Iris pigment epithelial cell (primary cell): ENCODE measurements around the gene ADTRP.

DNA sequence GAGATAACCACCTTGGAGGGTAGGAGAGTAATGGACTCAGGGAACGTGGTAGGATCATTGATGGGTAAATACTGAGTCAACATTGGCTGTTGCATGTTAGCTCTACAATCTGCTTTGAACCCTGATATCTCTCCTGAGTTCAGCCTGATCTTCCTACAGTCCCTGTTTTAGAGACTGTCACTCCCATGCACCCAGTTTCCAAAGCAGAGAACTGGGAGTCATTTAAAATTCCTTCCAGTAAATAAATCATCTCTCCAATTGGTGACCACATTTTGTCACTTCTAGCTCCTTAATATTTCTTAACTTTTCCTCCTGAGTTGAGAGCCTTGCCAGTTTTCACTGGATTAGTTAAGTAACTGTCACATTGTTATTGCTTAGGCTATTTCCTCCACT, 139.0 kb upstream of the TMEM170B start:
- RRBS, result no CpG with 5 or more reads among the region's 1 CpG

DNA sequence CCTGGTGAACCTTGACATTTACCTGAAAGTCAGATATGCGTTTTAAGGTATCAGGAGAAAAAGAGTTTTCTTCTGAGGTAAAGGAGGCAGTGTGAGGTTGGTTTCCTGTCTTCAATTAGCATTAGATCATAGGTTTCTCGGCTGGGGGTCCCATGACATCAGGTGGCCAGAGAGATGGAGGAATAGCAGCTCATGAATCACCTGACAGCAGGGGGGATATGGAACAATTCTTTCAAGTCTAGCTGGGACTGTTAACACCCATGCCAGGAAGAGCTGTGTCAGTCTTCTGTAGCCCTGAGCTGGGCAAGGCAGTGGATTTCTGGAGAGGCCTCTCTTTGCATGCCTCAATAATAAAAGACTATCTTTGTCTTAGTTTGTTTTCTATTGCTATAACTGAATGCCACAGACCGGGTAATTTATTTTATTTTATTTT, 107.9 kb upstream of the TMEM170B start:
- RRBS, result no CpG with 5 or more reads among the region's 3 CpGs

DNA sequence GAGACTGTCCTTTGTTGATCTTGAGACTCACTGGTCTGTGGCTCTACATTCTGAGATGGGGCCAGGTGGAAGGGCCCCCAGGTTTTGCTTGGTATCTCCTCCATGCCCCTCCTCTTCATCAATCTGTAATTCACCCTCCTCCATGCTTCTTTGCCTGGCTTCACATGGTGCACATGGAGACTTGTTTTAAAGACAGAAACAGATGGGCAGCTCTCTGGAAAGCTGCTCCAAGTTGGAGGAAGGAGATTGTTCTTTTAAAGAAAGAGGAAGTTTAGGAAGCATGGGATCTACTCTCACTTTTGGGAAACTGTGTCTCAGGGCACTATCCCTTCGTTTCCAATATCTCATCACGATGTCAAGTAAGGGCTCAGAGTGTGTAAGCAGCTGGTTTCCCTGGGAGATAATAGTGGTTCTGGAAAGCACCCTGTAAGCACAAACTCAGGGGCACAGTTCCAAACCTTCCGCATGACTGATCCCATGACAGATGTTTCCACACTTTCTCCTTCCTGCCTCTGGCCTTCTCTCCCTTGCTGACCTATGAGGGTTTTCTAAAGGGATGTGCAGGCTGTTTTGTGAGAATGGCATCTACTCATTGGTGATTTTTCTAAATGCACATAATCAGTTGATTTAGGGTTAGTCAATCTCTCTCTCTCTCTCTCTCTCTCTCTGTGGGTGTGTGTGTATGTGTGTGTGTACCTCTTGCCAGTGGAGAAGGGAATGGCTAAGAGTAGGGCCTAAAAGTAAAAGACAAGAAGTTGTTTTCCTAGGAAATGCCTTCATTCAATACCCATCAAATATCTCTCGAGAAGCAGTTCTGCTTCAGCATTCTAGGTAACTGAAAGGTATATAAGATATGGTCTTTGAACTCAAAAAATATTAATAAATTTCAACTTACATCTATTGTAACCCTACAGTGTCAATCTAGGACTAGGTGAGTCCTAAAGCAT, 33.8 kb downstream of the ADTRP start:
- RRBS, result no CpG with 5 or more reads among the region's 4 CpGs

GRCh38 chr6:11778468-11779051, at the start of gene ADTRP:
TSS of gene ADTRP (minus strand) at chr6:11778803.
- RRBS, result 75% methylated on average over 4 of the region's 11 CpGs

GRCh38 chr6:11785613-11786338, 7.2 kb upstream of the ADTRP start:
- RRBS, result no CpG with 5 or more reads among the region's 11 CpGs

- RRBS, result no CpG with 5 or more reads among the region's 6 CpGs
These were observed 10.5 kb upstream of the HIVEP1 start for GRCh38 chr6:12001624-12002062.

DNA sequence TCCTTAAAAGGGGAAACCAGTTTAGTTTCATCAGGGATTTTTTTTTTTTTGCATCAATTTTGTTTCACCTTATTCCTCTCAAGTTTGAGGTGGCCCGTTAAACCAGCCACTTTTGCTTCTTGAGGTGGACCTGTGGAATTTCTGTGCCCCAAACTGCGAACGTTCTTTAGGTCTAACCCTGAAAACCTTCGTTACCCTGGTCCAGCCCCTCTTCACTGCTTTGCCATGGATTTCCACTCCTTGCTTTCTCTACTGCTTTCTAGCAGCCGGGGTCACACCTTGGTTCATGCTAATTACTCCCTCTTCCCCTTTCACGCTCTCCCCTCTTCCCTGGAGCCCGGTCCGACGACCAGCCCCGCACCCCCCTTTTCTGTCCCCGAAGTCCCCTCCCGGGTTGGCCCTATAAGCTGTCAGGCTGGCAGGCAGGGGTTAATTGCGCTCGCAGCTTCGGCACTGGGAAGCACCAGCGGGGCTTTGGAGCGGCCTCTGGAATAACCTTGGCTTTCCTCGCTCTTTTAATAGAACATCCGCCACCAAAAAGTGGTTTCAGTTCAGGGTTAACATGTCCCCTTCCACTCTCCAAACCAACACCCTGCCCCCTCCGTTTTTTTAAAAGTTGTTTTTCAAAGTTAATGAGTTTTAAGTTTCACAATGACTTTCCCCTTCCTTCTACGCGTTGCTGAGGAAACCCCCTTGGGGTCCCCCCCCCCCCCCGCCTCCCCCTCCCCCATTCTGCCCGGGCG, 1.4 kb upstream of the HIVEP1 start:
- RRBS, result 5% methylated on average over 8 of the region's 25 CpGs

DNA sequence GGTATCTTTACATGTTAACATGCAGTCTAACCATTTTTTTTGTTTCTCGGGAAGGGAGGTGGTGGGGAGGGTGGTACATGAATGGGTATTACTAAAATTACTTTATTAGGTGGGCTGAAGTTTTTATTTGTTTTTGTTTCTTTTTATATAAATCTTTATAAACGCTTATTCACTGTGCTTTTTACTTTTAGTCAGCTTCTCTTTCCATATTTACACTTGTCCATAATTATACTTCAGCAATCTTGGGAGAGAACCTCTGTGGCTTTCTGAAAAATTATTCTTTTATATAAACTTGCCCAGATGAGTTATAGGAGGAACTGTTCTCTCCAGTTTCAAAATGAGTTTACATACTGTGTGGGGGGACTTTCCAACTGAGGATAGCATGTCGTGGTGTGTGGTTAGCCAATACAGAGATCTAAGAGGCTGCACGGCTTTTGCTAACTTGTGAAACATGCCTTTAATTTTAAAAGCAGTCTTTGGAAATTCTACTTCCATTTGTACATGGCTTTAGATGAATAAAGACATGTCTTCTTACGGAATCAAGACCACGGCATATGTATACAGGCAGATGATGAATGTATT, 39.6 kb downstream of the HIVEP1 start:
- RRBS, result no CpG with 5 or more reads among the region's 6 CpGs

GRCh38 chr6:12107410-12108064, 95.4 kb downstream of the HIVEP1 start:
- RRBS, result no CpG with 5 or more reads among the region's 16 CpGs

DNA sequence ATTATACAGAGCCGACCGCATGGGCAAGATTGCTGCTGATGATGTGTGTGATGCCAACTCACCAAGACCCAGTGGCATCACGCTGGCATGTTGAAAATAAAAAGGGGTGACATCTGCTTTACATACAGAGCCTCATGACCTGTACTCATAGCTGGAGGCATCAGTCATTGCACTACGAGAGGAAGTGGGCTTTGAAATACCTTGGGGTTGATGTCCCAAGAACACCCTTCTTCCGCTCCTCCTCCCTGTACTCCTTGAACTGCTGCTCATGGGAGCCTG, 56.6 kb upstream of the EDN1 start:
- RRBS, result no CpG with 5 or more reads among the region's 5 CpGs

- RRBS, result no CpG with 5 or more reads among the region's 11 CpGs
These were observed 98.7 kb downstream of the TBC1D7 start for GRCh38 chr6:13229434-13230214.

GRCh38 chr6:13303562-13304098, 24.7 kb downstream of the TBC1D7 start:
- RRBS, result no CpG with 5 or more reads among the region's 9 CpGs

GRCh38 chr6:13308326-13308880, 19.9 kb downstream of the TBC1D7 start:
- RRBS, result no CpG with 5 or more reads among the region's 2 CpGs

GRCh38 chr6:13432733-13433178, 54.6 kb downstream of the GFOD1 start:
- RRBS, result no CpG with 5 or more reads among the region's 1 CpG

- RRBS, result no CpG with 5 or more reads among the region's 7 CpGs
These were observed 34.7 kb downstream of the GFOD1 start for GRCh38 chr6:13452579-13453220.

DNA sequence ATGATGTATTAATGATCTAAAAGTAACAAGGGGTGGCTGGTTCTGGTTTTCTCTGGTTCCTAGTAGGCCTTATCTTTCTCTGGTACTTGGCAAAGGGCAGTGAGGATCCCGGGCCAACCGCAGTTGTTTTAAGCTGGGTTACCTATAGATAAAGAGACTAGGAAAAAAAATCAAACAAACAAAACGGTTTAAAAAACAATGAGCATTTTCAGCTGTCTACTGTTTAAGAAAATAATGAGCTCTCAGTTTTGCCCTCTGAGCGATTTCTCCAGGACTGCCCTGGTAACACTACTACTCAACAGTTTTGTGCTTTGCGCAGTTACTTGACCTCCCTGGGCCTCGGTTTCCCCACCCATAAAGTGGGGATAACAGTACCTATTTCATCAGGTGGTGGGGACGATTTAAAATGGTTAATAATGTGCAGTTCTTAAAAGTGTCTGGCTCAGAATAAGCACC, 1.3 kb upstream of the SIRT5 start:
- RRBS, result no CpG with 5 or more reads among the region's 7 CpGs

DNA sequence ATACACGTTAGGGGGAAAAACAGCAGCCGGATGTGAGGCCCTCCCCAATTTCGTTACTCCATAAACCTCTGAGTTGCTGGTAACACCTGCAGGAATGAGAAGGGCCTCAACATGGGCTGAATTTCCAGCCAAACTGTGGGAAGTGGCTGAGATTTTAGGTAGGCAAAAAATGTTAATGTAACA, 989 bp upstream of the SIRT5 start:
- RRBS, result no CpG with 5 or more reads among the region's 3 CpGs

DNA sequence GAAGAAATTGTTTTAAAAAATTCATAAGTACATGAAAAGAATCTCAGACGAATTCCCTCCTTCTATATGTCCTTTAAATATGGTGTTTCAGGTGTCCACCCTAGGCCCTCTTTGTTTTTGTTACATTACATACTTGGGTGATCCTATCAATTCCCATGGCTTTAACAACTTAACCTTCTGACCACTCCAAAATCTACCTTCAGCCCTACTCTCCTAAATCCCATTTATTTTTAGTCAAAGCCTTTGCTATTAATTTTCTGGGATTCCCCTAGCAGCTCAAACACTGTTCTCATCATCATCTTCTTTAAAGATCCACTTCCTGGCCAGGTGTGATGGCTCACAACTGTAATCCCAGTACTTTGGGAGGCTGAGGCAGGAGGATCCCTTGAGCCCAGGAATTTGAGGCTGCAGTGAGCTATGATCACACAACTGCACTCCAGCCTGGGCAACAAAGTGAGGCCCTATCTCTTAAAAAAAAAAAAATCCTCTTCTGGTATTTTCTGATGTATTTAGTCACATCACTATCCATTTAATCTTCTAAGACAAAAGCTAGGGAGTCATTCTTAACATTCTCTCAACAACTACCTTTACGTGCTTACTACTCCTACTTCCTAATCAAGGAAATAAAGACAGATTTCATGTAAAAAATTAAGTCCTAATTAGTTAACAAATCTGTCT, 24.5 kb downstream of the RANBP9 start:
- RRBS, result no CpG with 5 or more reads among the region's 2 CpGs

DNA sequence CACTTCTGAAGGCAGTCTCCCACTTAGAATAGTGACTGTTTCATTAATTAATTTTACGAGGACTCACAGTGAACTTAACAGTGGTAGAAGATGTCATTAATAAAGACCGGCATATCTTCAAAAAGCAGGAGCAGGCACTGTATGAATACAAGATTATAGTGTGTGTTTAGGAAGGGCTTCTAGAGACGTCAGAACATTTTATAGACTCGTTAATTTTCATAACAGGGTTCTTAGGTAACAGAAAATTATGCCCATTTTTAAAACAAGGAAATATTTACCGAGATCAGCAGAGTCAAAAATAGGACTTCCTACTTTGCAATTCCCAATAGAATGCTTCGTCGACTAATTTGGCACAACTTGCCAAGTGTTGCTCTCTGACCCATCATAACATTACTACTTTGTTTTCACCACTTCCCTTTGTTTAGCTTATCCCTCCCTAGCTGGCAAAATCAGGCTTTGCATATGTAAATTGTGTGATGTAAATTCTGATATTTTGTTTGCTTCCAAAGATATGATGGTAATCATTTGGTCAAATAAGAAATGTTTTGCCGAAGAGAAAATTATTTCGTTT, 855 bp upstream of the RANBP9 start:
- RRBS, result no CpG with 5 or more reads among the region's 9 CpGs